AG10803 (cell line): ENCODE measurements around a stretch of chr2.

GRCh38 chr2:9234620-9235310, 28.2 kb downstream of the ASAP2 start:
- RRBS, result no CpG with 5 or more reads among the region's 12 CpGs

- RRBS, result 100% methylated on average over 3 of the region's 17 CpGs
These were observed 44.0 kb downstream of the ASAP2 start for GRCh38 chr2:9250431-9251231.

DNA sequence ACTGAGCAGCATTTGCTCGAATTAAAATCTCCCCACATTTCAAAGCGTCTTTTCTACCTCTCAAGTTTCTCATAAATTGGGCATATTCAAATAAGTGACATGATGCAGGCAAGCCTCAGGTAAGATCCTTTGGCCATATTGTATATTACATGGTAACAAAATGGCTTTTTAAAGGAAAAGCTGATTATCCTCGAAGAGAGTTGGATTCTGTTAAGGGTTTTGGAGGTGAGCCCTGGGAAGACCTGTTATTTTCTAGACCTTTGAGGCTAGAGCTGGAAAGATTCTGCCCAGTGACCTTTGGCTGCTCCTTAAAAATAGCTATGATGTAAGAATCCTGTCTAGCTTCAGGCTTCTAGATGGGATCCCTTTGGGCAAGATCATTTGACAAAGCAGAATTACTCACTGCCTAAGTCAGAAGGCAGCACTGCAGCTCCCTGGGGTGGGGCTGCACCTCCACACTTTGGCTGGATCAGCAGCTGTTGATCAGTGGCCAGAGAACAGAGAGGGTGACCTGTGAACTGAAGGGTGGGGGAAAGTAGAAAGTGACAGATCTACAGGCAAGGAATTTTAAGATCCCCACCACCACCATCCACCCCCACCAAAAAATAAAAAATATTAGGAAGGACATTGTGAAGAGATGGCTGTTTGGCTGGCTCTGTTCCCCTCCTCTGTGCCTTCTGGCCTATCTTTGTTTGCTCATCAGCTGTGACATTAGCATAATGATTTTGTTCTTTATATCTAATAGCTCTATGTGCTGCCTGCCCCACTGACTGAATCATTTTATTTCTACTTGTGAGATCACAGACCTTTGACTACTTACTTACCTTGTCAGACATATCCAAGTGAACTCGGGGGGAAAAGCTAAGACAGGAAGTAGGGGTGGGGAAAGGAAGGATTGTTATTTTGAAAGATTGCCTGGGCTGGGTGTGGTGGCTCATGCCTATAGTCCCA, 103.9 kb downstream of the ASAP2 start:
- RRBS, result no CpG with 5 or more reads among the region's 4 CpGs

DNA sequence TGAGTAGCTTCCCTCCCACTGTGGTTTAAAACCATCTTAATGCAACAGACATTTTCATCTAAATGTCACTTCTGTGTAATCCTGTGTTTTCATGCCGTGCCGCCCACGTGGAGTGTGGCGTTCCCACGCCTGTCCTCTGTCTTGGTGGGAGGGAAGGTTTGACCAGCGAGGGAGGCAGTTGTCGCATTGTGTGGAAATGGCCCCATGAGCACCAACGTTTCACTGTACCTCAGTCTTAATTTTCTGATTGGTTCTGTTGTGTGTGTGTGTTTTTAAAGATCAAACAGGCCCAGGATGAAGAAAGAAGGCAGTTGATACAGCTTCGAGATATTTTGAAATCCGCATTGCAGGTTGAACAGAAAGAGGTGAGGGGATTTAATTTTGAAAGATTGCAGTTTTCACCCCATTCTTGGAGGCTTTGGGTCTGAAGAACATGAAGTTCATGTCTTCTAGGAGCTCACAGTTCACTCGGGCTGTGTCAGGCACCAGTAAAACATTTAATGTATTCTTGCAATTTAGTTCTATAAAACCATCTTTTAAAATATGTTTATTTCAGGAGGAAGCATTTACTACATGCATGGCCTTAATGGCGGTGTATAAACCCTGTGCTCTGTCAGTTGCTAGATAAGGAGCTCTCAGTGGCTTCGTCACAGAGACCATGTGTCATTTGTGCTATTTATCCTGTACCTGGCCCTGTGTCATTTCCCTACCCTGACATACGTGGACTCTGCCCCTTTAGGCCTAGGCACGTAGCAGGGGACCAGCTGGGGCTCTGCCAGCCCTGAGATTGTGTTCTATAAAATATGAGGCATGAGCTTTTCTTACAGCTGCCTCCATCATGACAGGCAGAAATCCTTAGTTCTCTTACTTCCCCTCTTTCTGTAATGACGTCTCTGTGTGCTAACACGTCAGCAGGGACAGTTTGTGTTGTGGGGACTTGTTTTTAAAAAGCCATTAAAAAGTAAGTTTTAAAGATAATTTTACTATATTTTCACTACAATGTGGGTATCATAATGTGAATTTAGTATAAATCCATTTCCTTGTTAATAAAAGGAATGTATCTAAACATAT, 88.2 kb downstream of the ITGB1BP1 start:
- RRBS, result no CpG with 5 or more reads among the region's 17 CpGs

DNA sequence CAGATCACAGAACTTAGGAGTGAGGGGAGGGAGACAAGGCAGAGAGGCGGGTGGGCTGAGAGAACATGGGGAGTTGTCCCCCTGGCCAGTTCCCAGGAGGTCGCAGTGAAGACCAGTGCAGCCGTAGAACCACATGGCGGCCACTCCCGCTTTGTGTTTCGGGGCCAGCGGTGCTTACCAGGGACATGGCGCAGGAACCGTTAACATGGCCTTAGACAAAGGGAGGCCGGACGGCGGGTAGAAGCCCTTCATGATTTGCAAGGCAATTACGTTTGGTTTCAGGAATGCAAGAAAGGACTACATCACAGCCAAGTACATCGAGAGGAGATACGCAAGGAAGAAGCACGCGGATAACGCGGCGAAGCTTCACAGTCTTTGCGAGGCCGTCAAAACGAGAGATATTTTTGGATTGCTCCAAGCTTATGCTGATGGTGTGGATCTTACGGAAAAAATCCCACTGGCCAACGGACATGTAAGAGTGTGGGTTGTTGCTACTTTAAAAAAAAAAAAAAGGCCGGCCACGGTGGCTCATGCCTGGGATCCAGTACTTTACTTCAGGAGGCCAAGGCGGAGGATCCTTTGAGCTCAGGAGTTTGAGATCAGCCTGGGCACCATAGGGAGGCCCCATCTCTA, 48.7 kb downstream of the ITGB1BP1 start:
- RRBS, result no CpG with 5 or more reads among the region's 28 CpGs

DNA sequence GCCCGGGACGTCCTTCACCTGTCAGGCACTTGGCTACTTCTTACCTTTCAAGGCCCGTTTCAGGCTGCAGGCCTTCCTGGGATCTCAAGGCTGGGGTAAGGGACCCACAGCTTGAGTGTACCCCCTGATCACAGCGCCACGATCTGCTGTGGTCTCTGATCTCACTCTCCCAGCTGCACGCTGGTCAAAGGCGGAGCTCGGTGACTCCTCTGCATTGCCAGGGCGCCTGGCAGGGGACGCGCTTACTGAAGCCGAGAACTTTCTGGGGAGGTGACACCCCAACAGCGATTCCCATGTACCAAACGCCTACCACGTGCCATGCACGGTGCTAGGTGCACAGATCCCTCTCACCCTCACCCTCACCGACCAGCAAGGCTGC, 904 bp downstream of the ITGB1BP1 start:
- RRBS, result 3% methylated on average over 1 of the region's 17 CpGs

- RRBS, result no CpG with 5 or more reads among the region's 6 CpGs
These were observed 4.6 kb downstream of the ADAM17 start for GRCh38 chr2:9550966-9551478.

GRCh38 chr2:9631127-9631249, 191 bp upstream of the YWHAQ start:
- RRBS, result no CpG with 5 or more reads among the region's 12 CpGs

GRCh38 chr2:9638494-9639050, 7.8 kb upstream of the YWHAQ start:
- RRBS, result no CpG with 5 or more reads among the region's 5 CpGs

GRCh38 chr2:9667836-9668415, 37.1 kb upstream of the YWHAQ start:
- RRBS, result no CpG with 5 or more reads among the region's 11 CpGs

GRCh38 chr2:9681405-9681805, 50.6 kb upstream of the YWHAQ start:
- RRBS, result no CpG with 5 or more reads among the region's 6 CpGs

GRCh38 chr2:9690103-9690738, 59.4 kb upstream of the YWHAQ start:
- RRBS, result no CpG with 5 or more reads among the region's 10 CpGs

- RRBS, result no CpG with 5 or more reads among the region's 10 CpGs
These were observed 62.4 kb upstream of the YWHAQ start for GRCh38 chr2:9693151-9693575.

GRCh38 chr2:9735925-9736299, 105.1 kb upstream of the YWHAQ start:
- RRBS, result no CpG with 5 or more reads among the region's 1 CpG

DNA sequence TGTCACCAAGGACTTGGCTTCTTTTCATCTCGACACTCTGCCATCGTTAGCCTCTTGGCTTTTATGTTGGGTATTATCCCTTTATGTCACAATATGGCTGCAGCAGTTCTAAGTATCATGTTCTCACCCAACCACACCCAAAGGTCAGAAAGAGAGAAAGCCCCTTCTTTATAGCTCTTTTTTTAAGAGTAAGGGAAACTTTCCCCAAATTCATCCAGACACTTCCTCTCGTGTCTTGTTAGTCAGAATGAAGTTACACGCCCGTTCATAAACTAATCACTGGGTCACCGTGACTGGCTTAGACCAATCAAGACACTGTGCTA, 104.9 kb upstream of the TAF1B start:
- RRBS, result no CpG with 5 or more reads among the region's 6 CpGs

GRCh38 chr2:9753178-9754032, 89.9 kb upstream of the TAF1B start:
- RRBS, result no CpG with 5 or more reads among the region's 24 CpGs

- RRBS, result no CpG with 5 or more reads among the region's 18 CpGs
These were observed 23.2 kb upstream of the TAF1B start for GRCh38 chr2:9819933-9820533.

- RRBS, result no CpG with 5 or more reads among the region's 10 CpGs
These were observed 36.0 kb upstream of the KLF11 start for GRCh38 chr2:10007348-10007809.

GRCh38 chr2:10028780-10029917, 14.2 kb upstream of the KLF11 start:
- RRBS, result 16% methylated on average over 5 of the region's 36 CpGs

GRCh38 chr2:10128489-10129366, 6.2 kb downstream of the RRM2 start:
- RRBS, result no CpG with 5 or more reads among the region's 3 CpGs